Endothelial cell (in vitro differentiated cells): Measurements from ENCODE around the genes OR51A7, OR52J3, OR52A1, UBQLNL, OR52N4 and APBB1.

GRCh38 chr11:3854119-3854764 is 1.2 kb upstream of the STIM1 start:
- PRO-cap, result no peak

GRCh38 chr11:3854765-3855270 is 646 bp upstream of the STIM1 start:
- PRO-cap, result bidirectional peak, plus-strand start at chr11:3855163, minus-strand start at chr11:3855029

DNA sequence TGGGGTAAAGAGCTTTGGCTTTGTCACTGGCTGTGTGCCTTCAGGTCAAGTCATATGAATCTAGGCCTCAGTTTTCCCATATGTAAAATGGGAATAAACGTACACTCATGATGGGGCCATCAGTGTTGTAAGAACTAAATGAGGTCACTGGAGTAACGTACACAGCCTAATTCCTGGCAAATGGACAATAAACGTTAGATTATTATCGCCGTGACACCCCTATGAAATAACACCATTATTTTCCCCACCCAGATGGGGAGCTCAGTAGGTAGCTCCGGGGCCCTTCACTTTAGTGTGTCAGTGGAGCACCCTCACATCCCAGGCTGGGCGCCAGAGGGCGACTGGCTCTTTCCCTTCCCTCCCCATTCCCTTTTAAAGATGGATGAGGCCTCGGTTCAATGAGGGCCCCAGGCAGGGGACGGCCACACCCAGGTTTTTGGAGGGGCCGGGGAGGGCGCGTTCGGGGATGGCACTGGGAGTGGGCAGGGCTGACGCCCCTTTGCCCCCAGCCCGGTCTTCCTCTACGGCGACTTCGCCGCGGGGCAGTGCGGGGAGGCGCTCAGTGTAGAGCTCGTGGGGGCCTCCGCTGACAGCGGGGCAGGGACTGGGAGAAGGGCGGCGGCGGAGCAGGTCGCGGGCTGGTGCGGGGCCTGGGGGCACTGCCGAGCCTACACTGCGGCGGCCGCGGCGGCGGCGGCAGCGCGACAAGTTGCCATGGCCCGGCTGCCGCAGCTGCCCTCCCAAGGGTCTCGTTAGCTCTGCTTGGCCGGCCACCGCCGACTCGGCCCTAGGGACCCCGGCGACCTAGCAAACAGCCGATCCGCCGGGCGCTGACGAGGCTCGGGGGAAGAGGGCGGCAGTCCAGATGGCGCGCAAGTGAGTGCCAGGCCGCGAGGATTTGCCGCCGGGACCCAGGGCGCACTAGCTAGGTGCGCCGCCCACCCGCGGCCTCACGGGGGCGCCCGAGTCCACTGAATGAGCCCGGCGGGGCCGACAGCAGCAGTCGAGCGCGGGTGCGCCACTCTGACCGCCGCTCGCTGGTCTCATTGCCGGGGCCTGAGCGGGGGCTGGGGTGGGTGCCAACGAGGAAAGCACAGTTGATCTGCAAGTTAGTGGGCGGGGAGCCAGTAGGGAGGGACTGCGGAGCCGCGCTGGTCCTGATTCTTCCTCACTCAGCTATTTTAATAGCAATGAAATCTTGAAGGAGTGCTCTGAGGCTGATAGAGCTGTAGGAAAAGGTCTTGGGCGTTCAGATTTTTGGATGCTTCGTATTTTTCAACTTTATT is 92.6 kb downstream of the RRM1 start:
- PRO-cap, result unidirectional peak, plus-strand start at position 375 of the sequence; unidirectional peak, minus-strand start at position 878 of the sequence

- PRO-cap, result no peak
Measured at GRCh38 chr11:4606862-4607539, 1.0 kb downstream of the TRIM68 start.

DNA sequence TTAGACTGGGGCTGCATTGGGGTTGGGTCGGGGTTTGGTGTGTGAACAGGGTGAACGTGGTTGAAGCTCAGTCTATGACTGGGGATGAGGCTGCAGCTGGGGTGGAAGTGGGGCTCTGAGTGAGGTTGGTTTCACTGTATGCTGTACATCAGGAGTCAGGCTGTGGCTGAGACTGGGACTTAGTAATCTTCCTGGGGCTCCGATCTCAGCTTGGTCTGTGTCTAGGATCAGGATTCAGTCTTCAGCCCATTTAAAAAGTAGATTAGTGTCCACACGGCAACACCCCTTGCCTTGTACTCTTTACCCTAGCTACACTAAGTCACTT is 535 bp downstream of the OR51E1 start:
- PRO-cap, result no peak

GRCh38 chr11:4903388-4903991 is at the start of gene OR51A7:
Gene OR51A7 (plus strand): TSS chr11:4903783.
- PRO-cap, result no peak

GRCh38 chr11:5046122-5046668 is at the start of gene OR52J3:
Gene OR52J3 (plus strand): TSS chr11:5046526.
- PRO-cap, result no peak

- PRO-cap, result no peak
Measured at GRCh38 chr11:5154498-5155082, at the start of gene OR52A1. Gene OR52A1 (minus strand): TSS chr11:5154757.

GRCh38 chr11:5516448-5516876 is at the start of gene UBQLNL:
Gene UBQLNL (minus strand): TSS chr11:5516699.
- PRO-cap, result no peak

DNA sequence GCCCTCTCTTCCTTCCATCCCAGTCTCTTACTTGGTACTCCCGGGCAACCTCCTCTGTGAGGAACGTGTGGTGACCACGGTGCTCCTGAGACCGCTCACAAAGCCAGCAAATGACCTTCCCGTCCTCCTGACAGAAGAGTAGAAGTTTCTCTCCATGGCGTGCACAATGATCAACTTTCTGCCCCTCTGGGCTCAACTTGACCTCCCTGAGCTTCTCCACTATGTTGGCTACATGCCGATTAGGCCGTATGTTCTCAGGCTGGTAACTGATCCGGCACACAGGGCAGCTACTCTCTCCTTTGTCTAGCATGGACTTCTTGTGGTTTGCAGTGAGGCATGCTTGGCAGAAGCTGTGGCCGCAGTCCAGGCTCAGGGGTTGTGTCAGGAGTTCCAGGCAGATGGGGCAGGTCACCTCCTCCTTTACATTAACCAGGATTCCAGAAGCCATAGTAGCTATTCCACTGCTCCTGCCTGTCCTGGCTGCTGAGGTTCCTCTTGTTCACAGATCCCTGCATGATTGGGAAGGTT is 5.1 kb downstream of the TRIM5 start:
- PRO-cap, result no peak

DNA sequence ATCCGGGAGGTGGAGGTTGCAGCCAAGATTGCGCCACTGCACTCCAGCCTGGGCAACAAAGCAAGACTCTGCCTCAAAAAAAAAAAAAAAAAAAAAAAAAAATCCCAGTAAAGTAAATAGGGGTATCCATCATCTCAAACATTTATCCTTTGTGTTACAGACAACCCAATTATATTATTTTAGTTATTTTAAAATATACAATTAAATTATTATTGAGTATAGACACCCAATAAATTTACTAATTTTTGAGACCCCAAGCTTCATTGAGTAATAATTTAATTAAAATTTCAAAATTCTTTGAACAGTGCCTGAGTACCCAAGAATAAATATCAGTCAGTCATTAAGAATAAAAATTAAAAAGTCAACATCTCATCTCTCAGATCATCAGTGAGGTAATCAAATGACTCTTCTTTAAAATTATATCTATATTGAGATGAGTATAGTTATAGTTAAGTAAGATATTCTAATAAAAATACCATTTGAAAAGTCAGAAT is at the start of gene OR52N4:
Gene OR52N4 (plus strand): TSS at position 330 of the 494 bp plus-strand sequence.
- PRO-cap, result no peak

DNA sequence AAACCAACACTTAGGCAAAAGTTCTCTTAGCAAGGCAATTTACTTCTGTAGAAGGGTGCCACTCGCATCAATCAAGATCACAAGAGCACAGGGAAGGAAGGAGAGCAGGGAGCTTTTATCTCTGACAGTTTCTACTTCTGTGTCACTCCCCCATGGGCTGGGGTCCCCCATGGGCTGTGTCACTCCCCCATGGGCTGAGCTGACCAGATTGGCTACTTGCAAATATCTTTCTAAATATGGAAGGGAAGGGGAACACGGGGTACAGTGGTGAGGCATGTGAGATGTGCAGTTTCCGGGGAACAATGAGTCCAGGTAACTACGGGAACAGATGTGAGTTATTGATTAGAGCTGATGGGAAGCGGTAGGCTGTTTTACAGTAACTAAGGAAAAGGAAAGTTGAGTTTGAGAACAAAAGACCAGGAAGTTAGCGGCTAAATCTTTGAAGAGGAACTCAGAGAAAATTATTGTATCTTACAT is 479 bp downstream of the OR52N2 start:
- PRO-cap, result bidirectional peak, plus-strand start at position 338 of the sequence, minus-strand start at position 232 of the sequence

GRCh38 chr11:5889327-5889526 is 3.8 kb upstream of the OR52E5 start:
- PRO-cap, result unidirectional peak, plus-strand start at chr11:5889403

DNA sequence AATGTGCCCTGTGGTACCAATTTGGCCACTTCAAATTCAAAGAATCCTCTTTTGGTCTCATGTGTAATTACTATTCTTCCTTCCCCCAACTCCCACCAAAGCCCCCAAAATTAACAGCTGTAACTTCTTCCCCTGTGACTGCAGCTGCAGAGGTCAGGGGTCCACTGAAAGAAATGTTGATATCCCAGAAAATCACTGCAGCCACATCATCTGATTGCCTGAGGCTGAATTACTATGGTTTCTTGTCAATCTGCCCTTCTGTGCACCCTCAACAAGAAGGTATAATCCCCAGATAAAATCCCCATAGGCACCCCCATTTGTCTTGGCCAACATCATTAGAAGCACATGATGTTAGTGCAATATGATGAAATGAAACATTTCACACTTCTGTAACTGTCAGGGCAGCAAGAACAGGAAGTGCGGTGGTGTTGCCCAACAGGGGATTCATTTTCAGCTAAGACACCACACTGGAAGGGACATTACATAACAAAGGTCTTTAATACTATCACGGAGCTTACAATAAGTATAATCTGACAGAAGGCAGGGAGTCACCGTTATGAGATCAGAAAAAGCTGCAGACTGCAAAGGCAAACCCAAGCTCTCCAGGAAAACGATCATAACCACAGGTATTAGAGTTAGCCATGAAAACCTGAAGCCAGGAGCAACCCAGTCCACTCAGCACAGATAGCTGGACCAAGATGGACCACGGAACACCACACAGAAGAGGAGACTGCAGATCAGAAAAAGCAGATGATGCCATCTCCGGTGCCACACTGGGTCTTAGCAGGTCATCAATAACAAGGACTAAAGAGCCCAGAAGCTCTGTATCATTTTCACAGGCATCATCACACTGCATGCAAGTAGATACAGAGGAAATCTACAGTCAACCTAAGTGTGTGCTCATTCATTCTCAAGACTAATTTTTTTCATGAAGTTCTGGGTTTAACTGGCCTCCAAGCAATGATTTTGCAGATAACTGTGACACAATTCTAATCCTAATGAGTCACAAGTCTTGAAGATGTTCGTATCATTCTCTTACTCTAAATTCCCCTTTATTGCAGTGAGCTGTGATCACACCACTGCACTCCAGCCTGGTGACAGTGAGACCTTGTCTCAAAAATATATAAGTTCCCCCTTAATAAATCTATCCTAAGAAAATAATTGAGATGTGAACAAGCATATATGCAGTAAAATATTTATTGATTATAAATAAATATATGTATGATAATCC is 2.1 kb downstream of the OR52W1 start:
- PRO-cap, result no peak

DNA sequence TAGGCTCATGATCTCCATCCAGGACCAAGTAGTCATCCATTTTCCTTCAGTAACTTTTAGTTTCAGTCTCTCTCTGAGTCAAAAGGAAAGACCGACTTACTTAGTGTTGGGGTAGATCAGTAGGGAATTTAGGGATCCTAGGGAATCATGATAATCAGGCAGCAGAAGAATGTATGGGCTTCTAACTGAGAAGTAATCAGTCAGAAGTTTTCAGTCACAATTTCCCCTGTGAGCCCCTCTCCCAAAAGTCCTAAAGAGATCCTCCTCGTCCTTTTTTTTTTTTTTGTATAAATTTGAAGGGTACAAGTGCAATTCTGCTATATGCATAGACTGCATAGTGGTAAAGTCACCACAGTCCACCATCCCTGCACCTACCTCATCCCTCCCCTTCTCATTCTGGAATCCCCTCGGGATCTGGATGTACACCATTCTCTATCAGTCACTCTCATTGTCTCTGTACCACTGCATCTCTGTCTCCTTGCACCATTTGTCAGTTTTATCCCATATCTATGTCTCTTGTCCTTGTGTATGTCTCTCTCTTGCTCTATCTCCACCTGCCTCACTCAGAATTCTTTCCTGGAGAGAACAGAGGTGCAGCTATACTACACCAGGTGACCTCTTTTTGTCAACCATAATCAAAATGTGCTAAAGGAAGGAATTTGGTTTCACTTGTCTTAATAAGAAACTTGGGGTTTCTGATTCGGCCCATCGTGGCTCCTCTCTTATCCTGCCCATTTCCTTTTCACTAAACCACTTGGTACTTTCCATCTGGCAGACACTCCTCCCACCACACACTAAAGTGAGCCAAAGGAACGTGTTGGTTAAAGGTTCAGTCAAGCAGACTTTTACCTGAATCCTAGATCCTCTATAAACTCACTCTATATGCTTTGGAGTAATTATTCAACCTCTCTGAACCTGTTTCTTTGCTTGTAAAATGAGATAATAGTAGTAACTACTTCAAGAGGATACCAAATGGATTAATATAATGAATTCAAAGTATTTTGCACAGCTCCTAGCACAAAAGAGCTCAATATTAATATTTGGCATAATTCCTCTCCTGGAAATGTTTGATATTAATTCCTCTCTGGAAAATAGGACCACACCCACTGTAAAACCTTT is 2.1 kb upstream of the C11orf42 start:
- PRO-cap, result no peak

DNA sequence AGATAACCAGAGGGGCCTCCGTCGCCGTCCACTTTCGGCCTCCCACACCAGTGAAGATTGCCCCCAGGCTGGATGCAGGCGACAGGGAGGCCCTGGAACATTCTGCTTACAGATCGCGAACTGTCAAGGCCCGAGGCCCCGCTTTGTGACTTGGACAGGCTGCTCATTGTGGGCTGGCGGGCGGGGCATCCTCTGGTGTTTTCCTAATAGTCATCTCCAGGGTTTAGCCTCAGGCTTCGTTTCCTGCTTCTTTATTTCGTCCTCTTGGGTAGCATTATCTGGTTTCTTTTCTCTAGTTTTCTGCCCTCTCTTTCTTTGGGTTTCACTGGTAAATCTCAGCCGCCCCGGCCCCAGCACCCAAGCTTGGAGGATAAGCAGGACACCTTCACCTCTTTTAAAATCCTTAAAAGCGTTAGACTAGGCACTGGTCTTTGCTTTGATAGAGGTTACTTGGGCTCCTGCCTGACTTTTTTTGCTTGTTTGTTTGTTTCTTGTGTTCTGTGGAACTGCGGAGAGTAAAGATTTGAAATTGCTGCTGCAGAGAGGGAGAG is 644 bp upstream of the CAVIN3 start:
- PRO-cap, result bidirectional peak, plus-strand start at position 254 of the sequence, minus-strand start at position 147 of the sequence

- PRO-cap, result no peak
Measured at GRCh38 chr11:6352660-6353068, 32.4 kb upstream of the CAVIN3 start.

DNA sequence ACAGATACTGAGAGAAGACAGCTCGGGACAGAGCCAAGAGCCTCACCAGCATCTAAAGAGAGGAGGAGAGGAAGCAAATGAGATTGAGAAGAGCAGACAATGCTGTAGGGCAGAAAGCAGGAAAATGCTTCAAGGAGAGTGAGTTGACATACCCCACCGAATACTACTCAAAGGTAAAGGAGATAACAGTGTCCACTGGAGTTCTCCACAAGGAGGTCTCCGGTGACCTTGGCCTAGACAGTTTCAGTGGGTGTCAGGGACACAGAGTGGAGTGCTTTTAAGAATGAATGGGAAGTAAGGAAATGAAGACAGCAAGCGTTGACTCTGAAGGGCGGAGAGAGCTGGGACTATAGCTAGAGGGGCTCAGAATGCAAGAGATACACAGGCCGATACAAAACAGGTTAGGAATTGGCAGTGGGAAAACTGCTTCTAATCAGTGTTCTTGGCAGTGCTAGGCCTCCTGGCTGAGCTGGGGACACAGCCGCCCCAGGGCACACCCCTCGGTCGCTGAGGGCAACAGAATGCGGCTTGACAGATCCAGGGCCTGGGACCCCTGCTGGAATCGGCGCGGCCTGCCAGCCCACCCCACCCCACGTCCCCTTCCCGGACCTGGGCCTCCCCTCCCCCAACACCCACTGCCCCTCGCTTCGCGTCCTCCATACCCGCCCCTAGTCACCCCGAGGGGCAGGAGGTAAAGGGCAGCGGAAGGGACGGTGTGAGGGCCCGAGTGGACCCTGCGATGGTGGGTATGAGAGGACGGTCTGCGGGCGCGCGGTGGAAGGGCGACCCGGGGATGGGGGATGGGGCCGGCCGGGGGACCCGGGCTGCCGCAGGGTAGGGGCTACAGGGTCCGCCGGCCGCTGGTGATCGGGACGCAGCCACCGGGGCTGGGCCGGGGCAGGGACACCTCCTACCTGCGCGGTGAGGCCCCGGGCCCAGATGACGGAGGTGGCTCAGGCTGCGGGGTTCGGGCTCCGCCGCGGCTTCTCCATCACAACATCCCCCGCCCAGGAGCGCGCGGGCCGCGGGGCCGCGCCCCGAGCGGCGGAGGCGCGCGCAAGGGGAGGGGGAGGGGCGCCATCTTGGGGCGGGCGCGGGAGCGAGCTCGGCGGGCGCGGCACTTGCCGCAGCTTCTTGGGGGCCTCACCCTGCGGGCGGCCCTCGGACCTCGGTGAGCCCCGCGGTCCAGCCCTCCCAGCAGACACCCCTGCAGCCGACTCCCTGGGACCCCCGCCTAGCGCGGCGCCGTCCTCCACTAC is at the start of gene APBB1:
Gene APBB1 (minus strand): TSS at position 1,024 of the 1,259 bp plus-strand sequence.
- PRO-cap, result bidirectional peak, plus-strand start at position 1,080 of the sequence, minus-strand start at position 1,000 of the sequence

DNA sequence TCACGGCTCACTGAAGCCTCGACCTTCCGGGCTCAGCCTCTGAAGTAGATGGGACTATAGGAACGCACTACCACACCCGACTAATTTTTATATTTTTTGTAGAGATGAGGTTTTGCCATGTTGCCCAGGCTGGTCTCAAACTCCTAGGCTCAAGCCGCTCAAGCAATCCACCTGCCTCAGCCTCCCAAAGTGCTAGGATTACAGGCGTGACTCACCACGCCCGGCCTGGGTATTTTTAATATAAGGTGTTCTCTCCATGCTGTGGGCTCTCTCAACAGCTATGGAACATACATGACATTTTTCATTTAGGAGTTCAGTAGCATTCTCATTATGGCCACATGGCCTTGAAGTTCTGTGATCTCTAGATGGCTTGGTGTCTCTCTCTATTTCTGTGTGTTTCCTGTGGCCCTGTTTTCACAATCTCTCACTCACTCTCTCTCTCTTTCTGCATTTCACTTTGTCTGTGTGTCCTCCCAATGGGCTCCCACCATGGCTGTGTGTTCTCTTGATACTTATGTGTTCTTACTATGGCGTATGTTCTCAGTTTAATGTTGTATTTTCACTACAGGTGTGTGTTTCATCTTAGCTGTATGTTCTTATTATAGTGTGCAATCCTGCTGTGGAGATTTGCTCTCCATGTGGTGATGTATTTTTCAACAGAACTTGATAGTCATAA is 5.1 kb downstream of the HPX start:
- PRO-cap, result no peak

- PRO-cap, result no peak
Measured at GRCh38 chr11:6443190-6443760, 2.5 kb upstream of the HPX start.